ENCODE measurements around a stretch of chr6.

DNA sequence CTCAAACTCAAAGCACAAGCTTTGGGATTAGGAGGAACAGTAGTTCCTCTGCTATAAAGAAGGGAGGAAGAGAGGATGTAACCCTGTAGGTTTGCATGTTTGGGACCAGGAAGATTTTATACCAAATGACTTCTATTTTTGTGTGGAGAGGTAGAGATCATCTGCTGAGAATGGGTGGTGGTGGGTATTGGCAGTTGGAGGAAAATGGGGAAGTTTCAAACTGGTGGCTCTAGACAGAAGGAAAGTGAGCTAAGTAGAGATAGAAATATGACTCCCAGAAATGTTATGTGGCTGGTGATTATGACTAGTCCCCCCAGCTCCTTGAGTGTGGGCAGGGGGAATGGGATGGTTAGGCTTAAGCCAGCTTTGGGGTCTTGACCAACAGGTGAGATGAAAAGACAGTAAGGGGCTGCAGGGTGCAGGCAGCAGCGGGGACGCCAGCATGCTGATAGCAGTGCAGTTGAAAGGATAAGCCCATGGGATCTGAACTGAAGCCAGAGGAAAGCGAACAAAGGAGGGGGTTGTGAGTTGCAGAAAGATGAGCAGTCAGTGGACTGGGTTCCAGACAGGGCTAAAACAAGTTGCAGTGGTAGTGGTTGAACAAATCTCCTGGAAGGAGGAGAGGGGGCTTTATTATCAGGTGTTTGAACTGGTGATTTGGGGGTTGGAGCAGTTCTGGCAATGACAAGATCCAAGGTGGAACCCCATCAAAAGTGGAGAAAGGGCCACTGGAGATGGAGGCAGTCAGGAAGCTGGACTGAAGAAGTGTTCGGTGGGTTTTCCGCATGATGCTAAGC is 86.6 kb downstream of the MAP3K4 start:
- PRO-cap: no peak

- PRO-cap: no peak
Observed at GRCh38 chr6:161106216-161106830, 114.8 kb downstream of the MAP3K4 start.

DNA sequence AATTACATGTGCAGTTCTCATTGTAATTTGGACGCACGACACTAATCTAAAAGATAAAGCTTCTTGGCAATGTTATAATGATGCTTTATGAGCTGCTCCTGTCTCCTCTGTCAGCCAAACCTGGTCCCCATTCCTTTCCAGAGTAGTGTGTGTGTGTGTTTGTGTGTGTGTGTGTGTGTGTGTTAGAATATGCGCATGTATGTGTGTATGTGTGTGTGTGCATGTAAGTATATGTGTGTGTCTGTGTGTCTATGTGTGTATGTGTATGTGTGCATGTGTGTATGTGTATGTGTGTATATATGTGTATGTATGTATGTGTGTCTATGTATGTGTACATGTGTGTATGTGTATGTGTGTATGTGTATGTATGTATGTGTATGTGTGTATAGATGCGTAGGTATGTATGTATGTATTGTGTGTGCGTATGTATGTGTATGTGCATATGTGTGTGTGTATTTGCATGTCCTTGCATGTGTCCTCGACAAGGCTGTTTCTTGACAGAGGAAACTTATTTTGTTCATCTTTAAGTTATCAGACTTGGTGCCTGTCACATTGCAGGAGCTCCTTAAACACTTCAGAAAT is 79.5 kb downstream of the AGPAT4 start:
- PRO-cap: no peak

DNA sequence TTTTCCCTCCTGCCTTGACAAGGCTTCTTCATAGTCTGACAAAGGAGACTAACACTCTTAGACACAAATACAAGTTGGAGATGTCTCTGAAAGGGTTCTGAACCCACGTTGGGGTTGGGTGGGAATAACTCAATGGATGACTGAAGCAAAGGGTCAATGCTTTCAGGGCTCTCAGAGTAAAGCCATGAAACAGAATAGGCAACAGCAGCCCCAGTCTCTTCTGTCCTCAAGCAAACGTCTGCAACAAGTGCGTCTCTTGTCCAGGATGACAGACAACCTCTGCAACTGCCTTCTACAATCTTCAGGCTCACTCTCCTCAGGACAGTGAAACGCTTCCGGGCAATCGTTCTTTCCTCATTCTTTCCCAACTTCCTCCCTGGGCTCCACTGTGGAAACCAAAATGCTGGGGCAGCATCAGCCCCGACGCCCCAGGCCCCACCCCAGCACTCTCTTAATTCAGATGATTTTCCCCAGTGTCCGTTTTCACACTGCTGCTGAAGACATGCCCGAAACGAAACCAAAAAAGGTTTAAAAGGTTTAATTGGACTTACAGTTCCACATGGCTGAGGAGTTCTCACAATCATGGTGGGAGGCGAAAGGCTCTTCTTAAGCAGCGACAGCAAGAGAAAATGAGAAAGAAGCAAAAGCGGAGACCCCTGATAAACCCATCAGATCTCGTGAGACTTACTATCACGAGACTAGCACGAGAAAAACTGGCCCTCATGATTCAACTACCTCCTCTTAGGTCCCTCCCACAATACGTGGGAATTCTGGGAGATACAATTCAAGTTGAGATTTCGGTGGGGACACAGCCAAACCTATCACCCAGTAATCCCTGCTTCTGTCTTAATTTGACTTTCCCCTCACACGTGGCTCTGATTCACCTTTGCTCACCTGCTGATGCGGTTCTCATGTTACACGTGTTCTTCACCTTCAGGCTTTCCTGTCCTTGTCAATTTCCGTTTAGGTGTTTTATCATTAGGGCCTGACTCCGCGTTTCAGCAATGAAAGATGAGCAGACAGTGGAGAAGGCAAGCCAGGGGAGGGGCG is 57.4 kb downstream of the AGPAT4 start:
- PRO-cap: no peak

DNA sequence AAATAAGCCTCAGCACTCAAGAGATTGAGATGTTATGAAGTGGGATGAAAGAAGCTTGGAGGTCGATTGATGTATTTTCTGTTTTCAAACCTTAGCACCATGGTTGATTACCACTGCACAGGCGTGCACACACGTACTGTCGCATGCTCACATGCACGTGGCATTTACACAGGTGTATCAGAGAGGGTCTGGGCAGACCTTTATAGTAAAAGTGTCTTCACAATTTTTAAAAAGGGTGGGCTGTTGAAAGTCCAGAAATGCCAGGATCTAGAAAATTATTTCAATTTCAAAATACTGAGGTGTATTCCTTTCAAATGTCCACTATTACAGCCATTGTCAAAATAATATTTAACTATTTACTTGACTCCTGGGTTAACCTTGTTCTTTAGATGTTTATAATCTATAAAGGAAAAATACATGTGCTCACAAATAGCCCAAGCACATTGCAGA is 749 bp upstream of the AGPAT4 start:
- PRO-cap: no peak

GRCh38 chr6:162056389-162056748 is 671.2 kb downstream of the PRKN start:
- PRO-cap: no peak

GRCh38 chr6:162140342-162140794 is 587.2 kb downstream of the PRKN start:
- PRO-cap: no peak

DNA sequence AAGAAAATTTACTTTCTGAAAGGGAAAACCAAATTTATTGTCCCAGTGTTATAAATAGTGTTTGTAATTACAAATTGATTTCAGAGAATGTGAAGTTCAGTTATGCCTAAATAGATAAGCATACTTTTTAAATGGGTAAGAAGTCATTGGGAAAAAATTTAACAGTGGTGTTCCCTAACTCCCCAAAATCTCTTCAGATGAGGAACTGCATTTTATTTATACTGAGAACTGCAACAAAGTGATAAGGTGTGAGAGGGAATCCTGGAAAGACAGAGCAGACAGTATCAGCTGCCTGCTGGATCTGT is 496.3 kb downstream of the PRKN start:
- PRO-cap: no peak

DNA sequence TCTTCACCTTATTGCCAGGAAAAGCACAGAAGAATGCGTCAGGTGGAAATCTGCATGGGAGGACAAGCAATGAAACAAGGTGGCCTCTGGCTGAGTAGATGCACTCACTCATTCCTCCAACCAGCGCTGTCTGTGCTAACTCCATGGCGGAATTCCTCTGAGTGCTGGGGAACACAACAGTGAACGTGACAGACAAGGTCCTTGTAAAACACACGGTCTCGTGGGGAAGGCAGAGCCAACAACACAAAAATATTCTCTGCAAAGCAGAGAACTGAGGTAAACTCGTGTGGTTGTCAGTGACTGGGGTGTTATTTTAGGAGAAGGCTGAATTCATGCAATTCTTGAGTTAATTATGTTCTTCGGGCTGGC is 339.8 kb downstream of the PRKN start:
- PRO-cap: no peak

DNA sequence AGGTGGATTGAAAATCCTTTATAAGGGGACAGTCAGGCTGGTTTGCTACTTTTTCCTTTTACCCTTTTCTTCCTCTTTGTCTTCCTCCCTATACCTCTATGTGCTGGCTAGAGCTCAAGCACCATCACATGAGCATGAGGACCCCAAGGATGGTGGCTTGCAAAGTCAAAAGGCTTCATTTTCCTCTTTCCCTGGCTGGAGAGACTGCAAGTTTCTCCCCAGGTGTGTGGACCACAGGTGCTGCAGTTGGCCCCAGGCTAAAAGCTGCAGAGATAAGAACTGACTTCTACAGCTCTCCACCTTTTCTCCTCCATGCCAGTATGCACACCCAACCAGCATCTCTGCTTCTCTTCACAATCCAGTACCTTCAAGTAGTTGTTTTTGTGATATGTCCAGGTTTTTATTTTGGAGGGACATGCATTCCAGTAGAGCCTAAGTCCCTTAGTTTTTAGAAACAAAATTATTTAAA is 29.2 kb downstream of the PRKN start:
- PRO-cap: no peak

DNA sequence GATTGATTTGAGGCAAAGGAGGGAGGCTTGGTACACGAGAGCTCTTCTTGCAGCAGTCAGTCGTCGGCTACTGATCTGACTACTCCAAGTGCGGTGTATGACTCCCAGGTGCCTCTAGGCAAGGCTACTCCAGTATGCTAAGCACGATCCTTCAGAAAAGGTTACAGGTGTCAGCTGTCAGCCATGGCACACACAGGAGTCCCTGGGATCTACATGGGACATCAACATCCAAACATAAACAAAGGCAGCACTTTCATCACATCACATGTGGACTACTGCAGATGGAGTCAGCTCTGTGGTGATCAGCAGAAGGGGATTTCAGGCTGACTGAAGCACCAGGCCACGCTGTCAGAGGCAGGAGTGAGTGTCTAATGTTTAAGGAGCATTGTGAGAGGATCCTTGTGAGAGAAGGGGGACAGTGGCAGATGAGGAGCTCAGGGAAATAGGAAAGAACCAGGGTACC is 32.3 kb downstream of the PACRG start:
- PRO-cap: no peak

GRCh38 chr6:162856839-162857511 is 129.2 kb downstream of the PACRG start:
- PRO-cap: unidirectional peak, plus-strand start at chr6:162857104; unidirectional peak, plus-strand start at chr6:162857145

DNA sequence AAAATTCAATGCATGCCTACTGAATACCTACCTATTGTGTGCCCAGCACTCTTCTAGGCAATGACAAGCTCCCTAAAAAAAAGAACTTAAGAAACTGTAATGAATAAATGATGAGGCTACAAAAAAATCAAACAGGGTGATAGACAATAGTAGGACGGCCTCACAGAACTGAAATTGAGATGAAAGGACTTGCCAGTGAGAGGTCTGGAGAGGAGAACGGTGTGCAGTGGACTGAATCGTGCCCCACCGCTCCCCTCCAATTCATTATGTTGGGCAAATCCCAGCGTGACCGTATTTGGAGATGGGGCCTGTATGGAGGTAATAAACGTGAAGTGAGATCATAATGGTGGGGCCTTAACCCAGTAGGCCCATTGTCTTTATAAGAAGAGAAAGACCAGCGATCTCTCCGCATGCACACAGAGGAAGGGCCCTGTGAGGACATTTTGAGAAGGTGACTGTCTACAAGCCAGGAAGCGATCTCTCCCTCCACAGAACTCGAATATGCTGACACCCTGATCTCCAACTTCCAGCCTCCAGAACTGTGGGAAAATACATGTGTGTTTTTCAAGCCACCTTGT is 326.2 kb downstream of the PACRG start:
- PRO-cap: no peak

DNA sequence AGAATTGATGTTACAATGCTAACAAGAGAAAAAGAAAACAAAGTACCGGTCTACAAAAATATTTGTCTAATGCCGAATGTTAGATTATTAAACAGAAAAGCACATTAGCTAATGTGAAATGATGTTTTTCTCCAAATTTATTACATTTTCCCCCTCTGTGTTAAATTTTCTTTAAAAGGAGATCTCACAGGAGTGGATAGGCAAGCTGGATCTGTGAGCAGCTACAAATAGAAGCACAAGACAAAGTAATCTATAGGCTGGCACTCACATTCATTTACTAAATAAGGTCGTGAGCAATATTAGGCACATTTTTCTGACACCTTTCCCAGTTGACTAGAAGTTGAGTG is 205.8 kb upstream of the QKI start:
- PRO-cap: no peak

GRCh38 chr6:163210364-163210831 is 204.1 kb upstream of the QKI start:
- PRO-cap: no peak

- PRO-cap: no peak
Observed at GRCh38 chr6:163249616-163249948, 164.9 kb upstream of the QKI start.

DNA sequence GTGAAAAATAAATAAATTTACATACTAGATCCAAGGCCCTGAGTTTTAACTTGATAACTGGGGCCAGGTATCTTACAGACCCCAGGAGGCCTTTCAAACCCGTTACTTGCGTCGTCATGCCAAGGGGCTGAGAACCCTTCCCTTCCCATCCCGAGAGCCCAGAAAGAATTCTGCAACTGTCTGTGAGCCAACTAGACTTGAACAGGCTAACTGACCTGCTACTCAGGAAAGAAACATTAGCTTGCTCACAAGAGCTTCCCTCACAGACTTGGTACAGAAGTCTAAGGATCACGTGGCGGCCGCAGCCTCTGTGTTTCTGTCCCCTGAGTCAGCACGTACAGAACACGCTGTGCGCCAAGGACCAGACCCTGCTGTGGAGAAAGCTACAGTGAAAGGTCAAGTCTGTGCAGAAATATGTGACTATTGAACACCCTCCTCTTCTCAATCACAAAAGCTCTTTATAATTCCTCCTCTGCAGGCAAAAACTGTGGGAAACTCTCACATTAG is 151.4 kb upstream of the QKI start:
- PRO-cap: no peak

- PRO-cap: no peak
Observed at GRCh38 chr6:163352013-163352673, 62.4 kb upstream of the QKI start.

DNA sequence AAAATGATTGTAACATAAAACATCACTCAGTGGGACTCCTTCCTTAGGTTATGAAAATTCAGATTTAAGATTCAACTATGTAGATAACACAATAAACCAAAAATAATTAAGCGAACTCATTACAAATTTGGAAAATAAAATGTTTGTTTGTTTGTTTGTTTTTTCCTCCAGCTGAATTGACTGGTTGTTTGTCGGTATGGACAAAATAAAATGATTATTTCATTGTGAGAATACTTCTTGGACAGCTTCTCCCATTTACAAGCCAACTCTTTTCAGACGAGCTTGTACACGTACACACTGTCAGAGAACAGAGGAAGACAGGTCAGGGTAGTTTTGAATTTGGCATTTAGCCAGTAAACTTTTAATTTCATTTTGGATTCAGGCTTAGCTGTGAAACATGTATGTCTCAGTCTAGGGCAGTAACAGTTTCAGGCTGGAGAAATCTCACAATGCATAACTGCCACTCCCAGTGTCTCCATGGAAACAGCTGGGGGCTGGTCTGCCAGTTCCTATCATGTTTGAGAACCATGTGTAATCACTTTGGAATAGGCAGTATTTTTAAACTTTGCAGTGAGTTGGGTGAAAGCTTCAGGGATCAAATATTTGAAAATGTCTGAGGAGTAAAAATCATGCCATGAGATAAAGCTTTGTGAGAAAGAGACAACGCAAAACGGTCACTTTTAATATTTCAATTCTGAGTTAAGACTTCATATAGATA is 22.0 kb upstream of the QKI start:
- PRO-cap: no peak

- PRO-cap: no peak
Observed at GRCh38 chr6:163393896-163394267, 20.6 kb upstream of the QKI start.